Camera-type eye (tissue), 1 donor: ENCODE measurements around the gene UPF1.

DNA sequence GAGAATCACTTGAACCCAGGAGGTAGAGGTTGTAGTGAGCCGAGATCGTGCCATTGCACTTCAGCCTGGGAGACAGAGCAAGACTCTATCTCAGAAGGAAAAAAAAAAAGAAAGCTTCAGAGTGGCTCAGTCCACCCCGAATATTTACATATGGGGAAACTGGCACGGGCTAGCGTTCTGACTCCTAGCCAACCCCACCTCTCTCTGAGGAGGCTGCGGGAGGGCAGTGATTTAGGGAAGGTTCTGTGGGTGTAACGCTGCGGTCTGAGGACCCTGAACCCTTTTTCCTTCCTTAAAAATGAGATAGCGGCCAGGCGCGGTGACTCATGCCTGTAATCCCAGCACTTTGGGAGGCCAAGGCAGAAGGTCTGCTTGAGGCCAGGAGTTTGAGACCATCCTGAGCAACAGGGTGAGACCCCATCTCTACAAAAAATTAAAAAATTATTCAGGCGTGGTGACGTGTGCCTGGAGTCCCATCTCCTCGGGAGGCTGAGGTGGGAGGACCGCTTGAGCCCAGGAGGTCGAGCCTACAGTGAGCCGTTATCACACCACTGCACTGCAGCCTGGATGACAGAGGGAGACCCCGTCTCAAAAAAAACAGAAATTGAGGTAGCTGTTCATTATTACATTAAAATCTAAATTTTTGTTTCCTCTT lies 4.9 kb downstream of the LRRC25 start:
- RAMPAGE, long total RNA: no peak

DNA sequence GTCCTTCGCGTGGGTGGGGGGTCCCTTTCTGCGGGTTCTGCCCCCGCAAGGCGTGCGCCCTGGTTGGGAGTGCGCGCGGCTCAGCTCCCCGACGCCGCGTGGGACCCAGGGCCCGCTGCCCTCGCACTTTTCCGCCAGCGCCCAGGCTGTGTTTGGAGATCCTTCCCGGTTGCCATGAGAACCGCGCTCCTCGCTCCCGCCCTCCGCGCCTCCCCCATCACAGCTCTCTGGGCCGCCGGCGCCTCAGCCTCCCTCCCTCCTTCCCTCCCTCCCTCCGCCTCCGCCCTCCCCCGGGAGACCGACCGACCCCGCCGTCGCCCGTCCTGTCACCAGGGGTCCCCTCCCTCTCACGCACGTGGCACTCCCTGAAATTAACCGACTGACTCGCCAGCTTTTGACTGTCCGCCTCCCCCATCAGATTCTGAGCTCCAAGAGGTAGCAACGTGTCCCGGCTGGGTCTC lies 2.4 kb upstream of the SSBP4 start:
- RAMPAGE, long total RNA: no peak

GRCh38 chr19:18442903-18443794 lies 5.2 kb upstream of the ISYNA1 start:
- RAMPAGE, long total RNA: no peak

- RAMPAGE, long total RNA: no peak
Measured at GRCh38 chr19:18456259-18457002, 18.5 kb upstream of the ISYNA1 start.

GRCh38 chr19:18468195-18469056 lies 30.5 kb upstream of the ISYNA1 start:
- RAMPAGE, long total RNA: no peak

DNA sequence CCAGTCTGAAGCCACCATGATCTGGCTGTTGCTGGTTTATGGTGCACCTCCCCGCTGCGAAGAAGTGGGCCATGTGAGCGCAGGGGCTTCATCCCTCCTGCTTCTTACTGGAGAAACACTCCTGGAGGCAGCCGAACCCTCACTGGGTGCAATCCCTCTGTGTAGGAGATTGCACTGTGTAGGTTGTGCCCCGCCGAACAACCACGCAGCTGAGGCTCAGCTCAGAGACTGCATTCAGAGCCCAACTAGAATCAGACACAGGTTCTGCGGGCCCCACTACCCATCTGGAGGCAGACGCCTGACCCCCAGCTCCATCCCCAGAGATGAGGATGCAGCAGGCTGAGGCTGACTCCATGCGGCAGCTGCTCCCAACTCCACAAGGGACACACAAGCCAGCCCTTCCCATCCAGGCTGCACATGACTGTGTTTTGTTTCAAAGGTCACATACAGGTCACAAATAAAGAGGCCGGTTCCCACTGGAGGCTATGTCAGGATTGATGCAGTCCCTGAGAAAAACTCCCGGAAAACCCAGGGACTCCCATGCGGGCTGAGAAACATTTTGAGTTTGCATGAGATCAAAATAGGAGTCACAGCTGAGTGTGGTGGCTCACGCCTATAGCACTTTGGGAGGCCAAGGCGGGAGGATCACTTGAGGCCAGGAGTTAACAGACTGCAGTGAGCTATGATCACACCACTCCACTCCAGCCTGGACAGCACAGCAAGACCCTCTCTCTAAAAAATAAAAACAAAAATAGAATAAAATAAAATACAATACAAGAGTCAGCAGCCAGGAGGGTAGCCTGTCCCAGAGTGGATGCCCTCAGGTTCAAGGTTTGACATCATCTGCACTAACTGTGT lies 14.1 kb downstream of the ELL start:
- RAMPAGE, long total RNA: no peak

DNA sequence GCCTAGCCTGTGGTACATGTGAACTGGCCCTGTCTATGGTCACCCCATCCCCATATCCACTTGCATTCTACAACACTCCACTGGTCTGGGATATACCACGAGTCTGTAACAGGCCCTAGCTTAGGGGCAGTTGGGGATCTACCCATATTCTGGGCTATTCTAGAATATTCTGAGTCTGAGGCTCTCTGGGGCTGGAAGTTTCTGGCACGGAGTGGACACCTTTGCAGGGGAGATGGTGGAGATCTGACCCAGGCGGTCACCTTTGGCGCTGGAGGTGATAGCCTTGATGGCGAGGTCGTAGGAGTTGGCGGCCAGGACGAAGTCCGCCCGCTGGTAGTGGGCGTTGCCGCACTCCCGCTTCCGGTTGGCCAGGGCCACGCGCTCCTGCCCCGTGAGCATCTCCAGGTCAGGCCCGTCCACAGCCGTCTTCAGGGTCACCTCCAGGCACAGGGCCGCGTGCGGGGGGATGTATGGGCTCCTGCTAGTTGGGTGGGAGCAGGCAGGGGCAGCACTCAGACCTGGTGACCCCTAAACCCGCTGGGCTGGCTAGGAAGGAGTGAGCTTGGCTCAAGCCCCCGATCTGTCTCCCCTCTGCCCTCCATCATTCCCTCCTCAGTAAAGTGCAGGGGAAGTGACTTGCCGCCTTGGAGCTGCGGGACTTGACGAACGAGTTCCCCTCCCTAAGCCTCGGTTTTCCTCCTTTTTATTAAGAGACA lies 5.3 kb downstream of the FKBP8 start:
- RAMPAGE, long total RNA: no peak

- RAMPAGE, long total RNA: no peak
Measured at GRCh38 chr19:18588926-18589803, 567 bp downstream of the REX1BD start.

DNA sequence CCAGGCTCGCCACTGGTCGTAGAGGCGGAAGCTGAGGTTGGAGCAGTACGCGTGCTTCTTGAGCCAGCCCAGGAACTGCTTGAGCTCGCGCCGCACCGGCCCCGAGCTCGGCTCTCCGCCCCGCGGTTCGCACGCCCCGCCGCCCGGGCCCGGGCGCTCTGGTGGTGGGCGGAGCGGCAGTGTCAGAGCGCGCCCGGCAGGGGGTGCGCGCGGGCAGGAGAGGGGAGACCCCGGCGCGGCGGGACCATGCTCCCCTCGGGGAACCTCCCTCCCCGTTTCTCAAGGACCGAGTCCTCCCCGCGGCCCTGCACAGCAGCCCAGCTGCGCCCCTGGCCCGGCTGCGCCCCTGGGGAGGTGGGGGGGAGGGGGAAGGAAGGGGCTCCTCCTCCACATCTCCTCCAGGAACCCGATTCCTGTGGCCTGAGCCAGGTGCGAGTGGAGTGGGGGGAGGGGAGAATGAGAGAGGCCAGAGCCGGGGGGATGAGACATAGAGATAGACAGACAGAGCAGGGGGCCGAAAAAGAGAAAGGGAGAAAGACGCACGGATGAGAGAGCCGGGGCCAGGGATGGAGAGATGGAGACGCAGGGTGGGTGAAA lies 5.8 kb downstream of the REX1BD start:
- RAMPAGE, long total RNA: no peak

- RAMPAGE, long total RNA: no peak
Measured at GRCh38 chr19:18596591-18597057, 8.0 kb downstream of the REX1BD start.

- RAMPAGE, long total RNA: no peak
Measured at GRCh38 chr19:18637232-18637753, 465 bp downstream of the KLHL26 start.

DNA sequence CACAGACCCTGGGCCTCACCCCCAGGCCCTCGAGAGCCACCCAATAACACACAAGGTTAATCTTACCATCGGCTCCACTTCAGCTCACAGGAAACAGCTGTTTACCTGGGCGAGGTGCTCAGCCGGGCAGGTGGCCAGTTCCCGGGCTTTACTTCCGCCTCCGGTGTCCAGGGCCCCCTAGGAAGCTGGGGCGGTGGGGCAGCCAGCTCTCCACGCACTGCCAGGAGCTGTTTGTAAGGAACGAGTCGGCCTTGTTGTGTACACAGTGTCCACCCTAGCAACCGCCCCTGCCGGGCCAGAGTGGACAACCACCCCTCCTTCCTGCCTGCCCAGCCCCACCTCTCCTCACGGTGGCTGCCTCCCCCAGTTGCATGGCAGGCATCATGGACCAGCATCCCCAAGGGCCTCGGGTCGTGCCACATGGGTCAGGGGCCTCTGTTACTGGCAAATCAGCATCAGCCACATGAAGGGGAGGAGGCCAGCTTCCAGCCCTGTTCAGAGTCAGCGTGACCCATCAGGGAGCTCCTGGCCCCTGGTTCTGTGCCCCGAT lies 49.3 kb downstream of the COMP start:
- RAMPAGE, long total RNA: no peak

- RAMPAGE, long total RNA: no peak
Measured at GRCh38 chr19:18769284-18769644, 21.8 kb downstream of the COMP start.

- RAMPAGE, long total RNA: no peak
Measured at GRCh38 chr19:18831524-18832233, at the start of gene UPF1. UPF1 (plus strand) TSS chr19:18831959.

DNA sequence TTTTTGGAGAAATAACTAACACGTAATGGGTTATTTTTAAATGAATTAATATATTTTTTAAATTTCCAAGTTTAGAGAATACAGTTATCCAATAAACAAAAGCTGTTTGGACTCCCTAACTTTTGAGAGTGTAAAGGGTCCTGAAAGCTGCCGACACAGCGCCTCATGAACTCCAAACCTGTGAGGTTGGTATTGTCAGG lies 26.9 kb downstream of the UPF1 start:
- RAMPAGE, long total RNA: no peak

GRCh38 chr19:18859731-18860702 lies 28.3 kb downstream of the UPF1 start:
- RAMPAGE, long total RNA: no peak

GRCh38 chr19:19032053-19033286 lies 847 bp downstream of the SUGP2 start:
- RAMPAGE, long total RNA: no peak

DNA sequence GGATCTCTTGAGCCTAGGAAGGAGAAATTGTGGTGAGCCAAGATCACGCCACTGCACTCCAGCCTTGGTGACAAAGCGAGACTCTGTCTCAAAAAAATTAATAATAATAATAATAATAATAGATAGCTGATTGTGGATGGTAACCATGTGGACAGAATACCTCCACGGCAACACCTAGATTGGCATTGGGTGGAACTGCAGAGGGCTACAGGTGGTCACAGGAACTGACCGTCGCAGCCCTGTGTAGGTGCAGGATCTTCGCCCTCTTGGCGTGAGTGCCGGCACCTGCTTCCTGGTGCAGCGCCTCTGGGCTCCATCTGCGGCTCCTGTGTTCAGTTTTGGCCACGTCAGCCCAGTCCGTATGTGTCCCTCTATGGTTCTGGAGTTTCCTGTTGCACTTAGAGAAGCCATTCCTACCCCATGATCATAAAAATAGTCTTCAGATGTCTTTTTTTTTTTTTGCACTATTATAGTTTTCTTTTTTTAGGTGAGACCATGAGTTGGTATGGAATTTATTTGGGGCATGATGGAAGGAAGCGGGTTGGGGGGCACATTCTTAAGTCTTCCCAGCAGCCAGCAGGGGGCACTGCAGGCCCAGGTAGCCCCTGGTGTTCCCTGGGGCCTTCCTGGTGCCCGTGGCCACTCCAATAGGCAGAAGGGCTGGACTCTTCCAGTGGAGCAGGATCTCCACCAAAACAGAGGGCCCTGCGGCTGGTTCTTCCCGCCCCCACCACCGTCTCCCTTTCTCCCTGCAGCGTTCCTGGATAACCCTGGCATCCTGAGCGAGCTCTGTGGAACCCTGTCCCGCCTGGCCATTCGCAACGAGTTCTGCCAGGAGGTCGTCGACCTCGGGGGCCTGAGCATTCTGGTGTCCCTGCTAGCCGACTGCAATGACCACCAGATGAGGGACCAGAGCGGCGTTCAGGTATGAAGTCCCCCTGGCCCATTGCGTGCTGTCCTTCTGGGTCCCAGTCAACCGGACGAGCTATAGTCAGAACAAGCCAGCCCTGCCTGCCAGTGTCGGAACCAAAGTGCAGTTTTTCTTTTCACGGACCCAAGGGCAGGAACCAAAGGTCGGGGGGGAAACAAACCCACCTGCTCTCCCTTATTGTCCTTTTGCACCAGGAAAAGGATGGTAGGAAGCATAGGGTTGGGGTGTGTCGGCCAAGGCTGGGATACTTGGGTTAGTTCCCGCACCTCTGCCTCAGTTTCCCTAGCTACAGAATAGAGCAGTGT lies 10.0 kb upstream of the SLC25A42 start:
- RAMPAGE, long total RNA: no peak

DNA sequence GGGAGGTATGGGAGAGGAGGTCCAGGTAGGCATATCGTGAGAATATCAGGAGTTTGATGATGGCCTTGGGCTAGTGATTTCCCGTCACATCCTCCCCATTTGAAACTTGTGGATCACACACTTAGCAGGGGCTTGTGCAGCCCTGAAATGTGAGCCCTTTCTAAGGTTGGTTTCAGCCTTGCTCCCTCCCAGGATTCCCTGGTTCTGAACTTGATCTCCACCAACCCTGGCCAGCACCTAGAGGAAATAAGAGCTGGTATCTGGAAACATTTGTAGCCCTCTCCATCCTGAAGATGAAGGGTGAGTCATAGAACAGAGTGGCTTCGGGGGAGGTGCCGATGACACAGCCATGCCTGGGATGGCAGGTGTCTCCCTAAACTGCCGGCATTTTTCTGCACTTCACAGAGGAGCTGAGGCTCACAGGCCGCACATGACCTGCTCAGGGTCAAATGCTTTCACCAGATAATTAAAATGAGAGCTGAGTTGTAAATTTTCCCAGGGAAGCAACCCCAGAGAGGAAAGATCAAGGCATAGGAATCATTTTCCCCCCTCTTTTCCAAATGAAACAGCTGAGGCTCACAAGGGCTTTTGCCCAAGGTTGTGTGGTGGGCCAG lies 1.4 kb upstream of the SLC25A42 start:
- RAMPAGE, long total RNA: no peak

DNA sequence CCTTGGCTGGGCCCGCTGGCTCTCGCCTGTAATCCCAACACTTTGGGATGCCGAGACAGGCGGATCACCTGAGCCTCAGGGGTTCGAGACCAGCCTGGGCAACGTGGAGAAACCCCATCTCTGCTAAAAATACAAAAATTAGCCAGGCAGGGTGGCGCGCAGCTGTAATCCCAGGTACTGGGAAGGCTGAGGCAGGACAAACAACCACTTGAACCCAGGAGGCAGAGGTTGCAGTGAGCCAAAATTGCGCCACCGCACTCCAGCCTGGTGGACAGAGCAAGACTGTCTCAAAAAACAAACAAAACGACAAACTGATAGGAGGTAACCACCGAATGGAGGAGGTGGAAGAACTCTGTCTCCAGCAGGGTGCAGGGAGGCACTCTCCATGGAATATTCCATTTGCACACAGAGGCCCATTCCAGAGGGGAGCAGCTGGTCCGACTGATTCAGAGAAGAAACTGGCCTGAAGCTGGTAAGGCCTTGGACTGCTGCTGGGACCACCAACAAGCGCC lies 34.9 kb downstream of the SLC25A42 start:
- RAMPAGE, long total RNA: no peak